Umbilical cord (tissue), 2 donors: ENCODE measurements around a stretch of chr9.

DNA sequence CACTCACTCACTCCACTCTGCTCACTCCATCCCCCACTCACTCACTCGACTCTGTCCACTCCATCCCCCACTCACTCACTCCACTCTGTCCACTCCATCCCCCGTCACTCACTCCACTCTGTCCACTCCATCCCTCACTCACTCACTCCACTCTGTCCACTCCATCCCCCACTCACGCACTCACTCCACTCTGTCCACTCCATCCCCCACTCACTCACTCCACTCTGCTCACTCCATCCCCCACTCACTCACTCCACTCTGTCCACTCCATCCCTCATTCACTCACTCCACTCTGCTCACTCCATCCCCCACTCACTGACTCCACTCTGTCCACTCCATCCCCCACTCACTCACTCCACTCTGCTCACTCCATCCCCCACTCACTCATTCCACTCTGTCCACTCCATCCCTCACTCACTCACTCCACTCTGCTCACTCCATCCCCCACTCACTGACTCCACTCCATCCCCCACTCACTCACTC is 32.2 kb downstream of the PNPLA7 start:
- RAMPAGE, long total RNA: no peak

DNA sequence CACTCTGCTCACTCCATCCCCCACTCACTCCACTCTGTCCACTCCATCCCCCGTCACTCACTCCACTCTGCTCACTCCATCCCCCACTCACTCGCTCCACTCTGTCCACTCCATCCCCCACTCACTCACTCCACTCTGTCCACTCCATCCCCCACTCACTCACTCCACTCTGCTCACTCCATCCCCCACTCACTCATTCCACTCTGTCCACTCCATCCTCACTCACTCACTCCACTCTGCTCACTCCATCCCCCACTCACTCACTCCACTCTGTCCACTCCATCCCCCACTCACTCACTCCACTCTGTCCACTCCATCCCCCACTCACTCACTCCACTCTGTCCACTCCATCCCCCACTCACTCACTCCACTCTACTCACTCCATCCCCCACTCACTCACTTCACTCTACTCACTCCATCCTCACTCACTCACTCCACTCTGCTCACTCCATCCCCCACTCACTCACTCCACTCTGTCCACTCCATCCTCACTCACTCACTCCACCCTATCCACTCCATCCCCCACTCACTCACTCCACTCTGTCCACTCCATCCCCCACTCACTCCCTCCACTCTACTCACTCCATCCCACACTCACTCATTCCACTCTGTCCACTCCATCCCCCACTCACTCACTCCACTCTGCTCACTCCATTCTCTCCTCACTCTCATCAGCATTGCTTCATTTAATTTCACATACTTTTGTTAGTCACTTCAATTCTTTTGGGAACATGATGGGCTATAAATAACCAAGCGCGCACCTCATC is 31.6 kb downstream of the PNPLA7 start:
- RAMPAGE, long total RNA: no peak

DNA sequence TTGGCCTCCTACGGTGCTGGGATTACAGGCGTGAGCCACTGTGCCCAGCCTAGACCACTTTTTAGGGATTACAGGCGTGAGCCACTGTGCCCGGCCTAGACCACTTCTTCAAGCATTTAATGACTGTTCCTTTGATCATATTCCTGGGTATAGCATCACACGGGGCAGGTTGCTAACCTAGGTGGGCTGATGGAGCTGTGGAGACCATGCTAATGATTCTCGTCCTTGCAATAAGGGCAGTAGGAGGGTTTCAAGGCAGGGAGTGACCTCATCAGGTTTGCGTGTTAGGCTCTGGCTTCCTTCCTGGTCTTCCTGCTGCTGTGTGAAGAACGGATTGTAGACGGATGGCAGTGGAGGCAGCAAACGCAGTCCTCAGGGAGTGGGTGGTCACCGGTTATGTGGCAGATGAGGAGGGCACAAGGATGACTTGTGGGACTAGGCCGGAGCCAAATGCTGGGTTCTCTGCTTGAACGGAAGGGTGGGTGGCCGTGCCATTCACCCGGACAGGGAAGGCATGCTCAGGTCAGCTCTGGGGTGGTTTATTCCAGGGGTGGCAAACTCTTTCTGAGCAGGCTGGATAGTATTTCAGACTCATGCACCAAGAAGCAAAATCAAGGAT is 14.0 kb downstream of the EHMT1 start:
- RAMPAGE, long total RNA: no peak

GRCh38 chr9:137654593-137654970 is 35.8 kb downstream of the EHMT1 start:
- RAMPAGE, long total RNA: no peak

DNA sequence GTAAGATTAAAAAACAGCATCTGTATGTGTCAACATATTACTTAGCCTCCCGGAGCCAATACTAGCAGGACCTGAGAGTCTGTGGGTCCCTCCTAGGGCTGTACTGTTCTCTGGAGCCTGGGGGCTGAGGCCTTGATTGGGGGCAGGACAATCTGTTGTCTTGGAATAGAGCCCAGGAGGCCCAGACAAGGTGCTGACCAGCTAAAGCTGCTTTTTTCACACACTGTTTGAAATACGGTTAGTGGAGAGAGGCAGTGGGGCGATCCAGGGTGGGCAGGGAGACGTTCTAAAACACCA is 55.0 kb downstream of the EHMT1 start:
- RAMPAGE, long total RNA: no peak

DNA sequence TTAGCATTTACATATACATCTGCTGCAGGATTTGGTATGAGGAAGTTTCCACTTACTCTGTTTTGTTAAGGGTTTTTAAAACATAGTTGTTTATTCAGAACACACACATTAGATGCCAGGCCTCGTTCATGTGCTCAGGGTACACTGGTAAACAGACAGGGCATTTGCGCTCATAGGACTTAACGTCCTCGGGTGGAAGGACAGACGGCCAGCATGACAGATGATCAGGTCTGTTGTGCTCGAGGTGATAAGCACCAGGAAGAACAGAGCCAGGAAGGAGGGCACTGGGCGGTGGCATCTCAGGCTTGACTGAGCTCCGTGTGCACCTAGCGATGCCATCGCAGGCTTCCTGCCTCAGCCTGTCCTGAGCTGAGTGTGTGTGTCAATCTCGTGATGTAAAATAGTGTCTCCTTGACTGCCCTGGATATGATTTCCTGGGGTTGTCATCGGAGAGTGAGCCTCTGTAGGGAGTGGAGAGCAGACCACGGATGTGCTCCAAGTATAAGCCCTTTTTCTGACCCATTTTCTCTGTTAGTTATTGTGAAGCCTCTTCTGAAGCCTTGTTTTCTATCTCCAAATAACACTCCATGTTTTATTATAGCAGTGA is 96.6 kb downstream of the EHMT1 start:
- RAMPAGE, long total RNA: no peak

DNA sequence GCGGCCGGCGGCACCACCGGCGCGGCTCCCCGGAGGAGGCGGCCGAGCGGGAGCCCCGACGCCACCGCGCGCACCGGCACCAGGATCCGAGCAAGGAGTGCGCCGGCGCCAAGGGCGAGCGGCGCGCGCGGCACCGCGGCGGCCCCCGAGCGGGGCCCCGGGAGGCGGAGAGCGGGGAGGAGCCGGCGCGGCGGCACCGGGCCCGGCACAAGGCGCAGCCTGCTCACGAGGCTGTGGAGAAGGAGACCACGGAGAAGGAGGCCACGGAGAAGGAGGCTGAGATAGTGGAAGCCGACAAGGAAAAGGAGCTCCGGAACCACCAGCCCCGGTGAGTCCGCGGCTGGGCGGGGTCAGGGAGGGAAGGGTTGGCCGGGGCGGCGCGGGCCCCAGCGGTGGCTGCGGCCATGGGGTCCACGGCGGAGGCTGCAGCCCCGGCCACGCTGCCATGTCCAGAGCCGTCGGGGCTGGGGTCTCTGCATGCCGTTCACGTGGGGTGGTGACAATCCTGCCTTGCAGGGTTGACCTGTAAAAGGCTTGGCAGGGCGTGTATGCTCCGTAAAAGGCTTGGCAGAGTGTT is 146.0 kb downstream of the CACNA1B start:
- RAMPAGE, long total RNA: no peak

- RAMPAGE, long total RNA: no peak
Measured at GRCh38 chr9:138149937-138150913, 272.6 kb downstream of the CACNA1B start.